Skeletal muscle satellite cell (primary cell): ENCODE measurements around a stretch of chr13.

- CAGE, long polyA plus RNA, result no peak
These were observed 68.9 kb downstream of the ARHGEF7 start for GRCh38 chr13:111184100-111184289.

DNA sequence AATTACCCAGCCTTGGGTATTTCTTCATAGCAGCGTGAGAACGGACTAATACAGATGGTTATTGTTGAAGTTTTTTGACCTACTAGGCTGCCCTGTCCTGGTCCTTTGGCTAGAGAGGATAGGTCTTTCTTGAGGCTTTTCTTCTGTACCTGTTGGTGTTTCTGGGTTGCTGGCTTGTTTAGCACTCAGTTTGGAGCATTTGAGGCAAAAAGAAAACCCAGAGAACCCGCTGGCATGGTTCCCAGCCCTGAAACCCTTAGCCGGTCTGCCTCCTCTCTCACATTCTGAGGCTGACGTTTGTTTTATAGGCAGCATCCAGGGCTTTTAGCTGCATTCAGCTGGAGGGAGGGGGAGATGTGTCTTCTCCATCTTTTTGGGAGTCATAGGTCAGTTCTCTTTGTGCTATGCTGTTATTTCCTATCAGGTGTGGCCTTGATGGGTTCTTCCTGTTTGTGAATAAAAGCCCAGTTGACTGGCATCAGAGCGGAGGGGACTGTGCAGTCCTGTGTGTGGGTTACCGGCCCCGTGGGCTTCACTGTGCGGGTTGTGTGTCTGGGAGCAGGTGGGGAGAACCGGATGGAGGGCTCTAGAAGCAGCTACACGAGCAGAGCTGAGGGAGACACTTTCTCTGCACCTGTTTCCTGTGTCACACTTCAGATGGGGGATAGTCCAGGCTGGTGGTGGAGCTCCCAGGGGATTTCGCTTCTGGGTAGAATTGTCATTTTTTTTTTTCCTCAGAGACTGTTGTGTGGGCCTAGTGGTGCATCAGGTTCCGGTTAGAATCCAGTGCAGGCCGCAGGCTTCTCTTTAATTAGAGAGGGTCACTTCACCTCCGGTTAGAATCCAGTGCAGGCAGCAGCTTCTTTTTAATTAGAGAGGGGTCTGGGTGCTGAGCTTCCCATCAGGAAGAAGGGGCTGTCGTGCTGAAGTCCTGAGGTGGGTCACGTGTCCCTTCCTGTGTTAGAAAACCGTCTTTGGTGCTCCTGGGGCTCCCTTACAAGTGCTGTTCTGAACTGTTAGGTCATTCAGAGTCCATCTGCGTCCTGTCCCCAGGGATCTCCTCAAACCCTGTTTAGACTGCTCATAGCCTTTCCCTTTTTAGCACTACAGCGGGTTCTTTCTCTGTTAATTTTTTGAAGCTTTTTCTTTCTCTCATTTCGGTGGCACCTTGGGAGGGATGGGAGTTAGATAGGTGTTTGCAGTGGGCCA, 69.6 kb downstream of the ARHGEF7 start:
- CAGE, long polyA plus RNA, result no peak

- CAGE, long polyA plus RNA, result no peak
These were observed 71.5 kb downstream of the ARHGEF7 start for GRCh38 chr13:111186425-111187104.

- CAGE, long polyA plus RNA, result no peak
These were observed 97.1 kb downstream of the ARHGEF7 start for GRCh38 chr13:111212036-111212701.

DNA sequence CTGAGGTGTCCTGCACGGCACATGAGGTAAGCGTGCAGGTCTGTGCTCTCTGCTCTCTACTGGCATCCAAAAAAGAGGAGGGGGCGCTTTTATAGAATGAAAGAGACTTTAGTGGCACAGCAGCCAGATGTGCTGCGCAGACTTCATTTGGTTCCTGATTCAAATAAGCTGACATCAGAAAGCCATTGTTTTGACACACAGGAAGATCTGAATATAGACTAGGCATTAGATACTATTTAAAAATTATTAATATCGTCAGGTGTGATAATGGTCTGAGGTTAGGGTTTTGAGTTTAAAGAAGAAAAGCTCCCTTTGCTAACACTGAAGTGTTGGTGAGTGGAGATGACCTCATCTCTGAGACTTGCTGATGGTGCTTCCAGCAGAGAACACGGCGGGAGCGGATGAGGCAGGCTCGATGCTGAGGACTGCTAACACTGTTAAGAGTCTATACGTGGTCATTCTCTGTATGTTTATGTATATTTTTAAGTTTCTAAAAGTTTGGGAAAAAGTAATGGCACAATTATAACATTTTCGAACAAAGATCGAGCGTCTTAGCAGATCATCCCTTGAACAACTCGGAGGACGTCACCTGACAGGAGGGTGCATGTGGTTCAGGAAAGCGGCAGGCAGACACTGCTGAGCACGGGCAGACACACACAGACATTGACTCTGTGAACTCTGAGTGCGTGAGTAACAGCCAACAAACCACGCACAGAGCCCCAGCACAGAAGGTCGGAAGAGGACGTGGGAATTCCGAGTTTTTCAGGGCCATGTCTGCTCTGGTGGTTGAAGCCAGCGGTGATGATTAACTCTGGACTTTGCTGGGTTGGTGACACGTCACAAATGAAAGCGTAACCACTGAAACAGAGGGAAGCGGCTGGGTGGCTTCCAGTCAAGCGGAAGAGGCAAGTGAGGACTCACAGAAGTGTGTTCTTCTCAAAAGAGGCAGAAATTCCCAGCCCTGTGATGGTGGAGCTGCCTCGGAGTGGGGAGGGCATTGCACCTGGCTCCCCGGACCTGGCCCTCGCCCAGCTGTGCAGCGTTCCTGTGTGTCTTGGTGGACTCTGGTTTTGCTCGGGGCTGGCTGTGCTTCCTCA, 92.0 kb upstream of the TEX29 start:
- CAGE, long polyA plus RNA, result no peak

GRCh38 chr13:111272279-111272807, 48.1 kb upstream of the TEX29 start:
- CAGE, long polyA plus RNA, result no peak

DNA sequence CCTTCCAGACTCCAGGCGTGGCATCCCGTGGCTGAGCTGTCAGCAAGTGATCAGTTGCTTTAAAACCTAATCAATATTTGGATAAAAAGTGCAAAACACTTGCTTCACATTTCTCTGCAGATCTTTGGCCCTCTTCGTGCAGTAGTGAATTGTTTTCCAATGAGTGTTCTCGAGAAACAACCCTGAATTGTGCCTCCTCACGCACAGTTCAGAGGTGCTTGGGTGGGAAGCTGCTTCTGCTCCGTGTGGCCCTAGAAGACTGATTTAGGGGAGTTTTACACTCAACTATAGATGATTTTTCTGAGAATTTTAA, 39.8 kb upstream of the TEX29 start:
- CAGE, long polyA plus RNA, result no peak

- CAGE, long polyA plus RNA, result no peak
These were observed 294.2 kb downstream of the TEX29 start for GRCh38 chr13:111614538-111615110.

DNA sequence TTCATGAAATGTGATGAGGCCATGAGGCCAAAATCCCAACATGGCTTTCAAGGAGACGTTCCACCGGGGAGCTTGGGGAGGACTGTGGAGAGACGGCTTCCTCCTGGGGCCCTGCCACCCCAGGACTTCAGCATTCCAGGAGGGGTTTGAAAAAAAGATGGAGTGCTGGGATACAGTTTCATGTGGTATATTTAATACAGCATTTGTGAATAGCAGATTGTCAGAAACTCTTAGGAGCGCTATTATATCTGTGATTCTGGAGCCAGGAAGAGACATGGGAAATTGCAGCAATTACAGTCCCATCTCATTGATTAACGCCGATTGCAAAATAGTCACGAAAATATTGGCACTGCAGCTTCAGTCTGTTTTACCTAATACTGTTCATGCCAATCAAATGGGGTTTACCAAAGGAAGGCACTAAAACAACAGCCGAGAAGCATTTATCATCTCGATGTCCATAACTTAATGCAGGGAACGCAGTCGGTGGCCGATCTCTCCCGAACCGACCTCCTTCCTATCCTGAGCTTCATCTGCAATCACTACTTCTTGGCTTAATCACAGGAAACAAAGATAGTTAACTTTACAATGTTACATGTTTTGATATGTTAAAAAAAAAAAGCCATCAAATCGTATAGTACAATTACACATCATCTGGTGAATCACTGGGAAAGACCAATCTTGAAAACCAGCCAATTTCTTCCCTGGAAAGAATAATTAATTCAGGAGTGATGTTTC, 295.8 kb downstream of the TEX29 start:
- CAGE, long polyA plus RNA, result no peak

DNA sequence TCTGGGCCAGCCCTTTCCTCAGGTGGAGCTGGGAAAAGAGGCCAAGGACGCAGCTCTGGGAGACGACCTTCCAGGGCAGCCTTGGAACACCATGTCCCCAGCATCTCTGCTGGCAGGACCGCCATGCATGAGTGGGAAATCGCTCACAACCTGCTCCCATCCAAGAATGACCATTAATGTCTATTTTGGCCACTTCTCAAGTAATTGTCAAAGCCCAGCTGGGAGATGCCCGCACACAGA, 321.9 kb downstream of the TEX29 start:
- CAGE, long polyA plus RNA, result no peak

- CAGE, long polyA plus RNA, result no peak
These were observed 148.0 kb upstream of the SPACA7 start for GRCh38 chr13:112228244-112228478.

DNA sequence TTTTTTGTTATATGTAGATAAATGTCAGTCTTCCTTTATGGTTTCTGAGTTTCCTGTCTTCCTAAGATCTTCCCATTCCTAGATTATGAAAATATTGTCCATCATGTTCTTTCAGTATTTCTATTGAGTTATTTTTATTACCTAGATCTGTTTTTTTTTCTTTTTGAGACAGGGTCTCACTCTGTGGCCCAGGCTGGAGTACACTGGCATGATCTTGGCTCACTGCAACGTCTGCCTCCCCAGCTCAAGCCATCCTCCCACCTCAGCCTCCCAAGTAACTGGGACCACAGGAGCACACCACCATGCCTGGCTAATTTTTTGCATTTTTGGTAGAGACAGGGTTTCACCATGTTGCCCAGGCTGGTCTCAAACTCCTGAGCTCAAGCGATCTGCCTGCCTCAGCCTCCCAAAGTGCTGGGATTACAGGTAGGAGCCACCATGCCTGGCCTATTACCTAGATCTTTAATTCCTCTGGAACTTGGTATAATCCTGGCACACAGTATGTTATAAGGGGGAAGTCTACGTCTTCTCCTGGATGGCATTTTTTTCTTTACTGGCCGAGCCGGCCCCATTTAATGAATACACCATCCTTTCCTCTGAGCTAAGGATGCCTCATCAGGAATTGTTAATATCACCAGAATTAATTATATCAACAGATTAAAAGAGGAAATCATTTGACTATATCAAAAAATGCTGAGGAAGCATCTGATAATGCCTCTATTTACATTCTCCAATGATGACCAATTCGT, 59.1 kb downstream of the TUBGCP3 start:
- CAGE, long polyA plus RNA, result no peak

DNA sequence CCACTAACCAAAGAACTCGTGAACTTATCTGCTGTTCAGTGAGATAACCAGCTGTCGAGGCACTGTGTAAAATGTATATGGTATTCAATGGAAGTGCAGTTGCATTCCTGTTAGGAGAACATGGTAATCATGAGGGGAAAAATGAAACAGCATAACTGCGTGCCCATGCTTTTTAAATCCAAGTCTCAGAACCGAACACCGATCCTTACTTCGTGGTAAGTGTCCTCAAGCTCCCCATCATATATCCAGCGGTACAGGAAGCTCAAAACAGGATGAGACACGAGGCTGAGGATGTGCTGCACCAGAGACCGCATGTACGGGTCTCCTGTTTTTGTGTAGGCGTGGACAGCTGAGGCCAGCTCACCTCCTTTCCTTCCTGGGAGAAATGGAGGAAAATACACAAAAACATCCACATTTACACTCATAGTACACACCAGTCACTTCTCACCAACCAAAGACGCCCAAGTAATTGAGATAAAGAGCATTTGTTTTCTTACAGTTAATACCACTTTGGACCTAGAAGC, 42.4 kb downstream of the TUBGCP3 start:
- CAGE, long polyA plus RNA, result no peak

- CAGE, long polyA plus RNA, result no peak
These were observed 32.1 kb downstream of the TUBGCP3 start for GRCh38 chr13:112555798-112556340.

DNA sequence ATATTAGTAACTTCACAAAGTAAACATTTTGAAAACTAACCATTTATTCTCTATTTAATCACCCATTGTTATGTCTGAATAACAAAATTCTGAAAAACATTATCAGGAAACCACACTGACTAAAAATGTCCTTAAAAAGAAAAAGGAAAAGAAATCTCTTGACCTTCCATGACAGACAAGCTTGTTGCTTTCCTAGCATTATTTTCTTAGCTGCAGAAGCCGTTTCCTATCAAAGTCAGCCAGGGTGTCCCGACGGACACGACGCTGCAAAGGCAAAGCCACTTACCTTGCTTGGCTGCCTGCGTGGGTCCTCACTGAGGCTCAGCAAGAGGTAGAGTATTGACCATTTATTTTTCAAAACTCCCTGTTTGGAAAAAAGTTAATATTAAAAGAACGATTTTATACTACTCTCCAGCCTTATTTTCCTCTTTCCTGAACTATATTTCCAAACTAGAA, 28.9 kb downstream of the TUBGCP3 start:
- CAGE, long polyA plus RNA, result no peak

DNA sequence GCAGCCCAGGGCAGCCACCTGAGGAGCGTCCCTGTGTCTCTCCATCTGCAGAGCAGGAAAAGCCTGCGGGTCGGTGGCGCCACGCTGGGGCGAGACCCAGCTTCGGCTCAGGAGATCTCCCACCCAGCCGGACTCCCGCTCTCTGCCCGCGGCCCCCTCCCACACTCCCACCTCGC, 476 bp upstream of the ATP11A start:
- CAGE, long polyA plus RNA, result no peak

DNA sequence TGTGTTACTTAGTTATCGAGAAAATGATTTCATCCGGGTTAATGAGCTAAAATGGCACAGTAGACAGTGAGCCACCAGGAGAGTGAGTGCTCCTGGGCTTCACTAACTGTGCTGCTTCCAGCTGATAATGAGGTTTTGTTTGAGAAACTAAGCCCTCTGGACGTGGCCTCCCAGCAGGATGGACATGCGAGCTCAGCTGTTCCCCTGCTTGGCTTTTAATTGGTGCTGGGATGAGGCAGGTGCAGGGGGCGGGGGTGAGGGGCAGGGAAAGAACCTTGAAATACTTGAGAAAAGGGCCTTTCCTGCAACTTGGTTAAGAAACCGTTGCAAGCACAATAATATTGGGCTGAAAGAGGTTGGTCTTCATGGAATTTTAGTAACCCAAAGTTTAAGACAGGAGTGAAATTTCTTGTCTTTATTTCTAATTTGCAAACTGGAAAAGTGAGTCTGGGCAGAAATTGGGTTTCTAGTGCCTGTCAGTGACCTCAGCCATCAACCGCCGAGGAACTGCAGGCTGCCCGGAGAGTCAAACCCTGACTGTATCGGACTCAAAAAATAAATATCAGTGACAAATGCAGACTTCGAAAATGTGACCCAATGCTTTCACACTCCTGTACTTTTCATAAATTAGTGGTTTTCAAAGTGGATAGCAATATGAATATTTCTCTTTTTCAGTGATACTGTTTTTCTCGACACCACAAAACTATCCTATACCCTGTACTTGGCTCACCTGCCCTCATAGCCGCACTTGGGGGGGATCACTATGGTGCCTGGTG, 44.4 kb downstream of the ATP11A start:
- CAGE, long polyA plus RNA, result no peak

DNA sequence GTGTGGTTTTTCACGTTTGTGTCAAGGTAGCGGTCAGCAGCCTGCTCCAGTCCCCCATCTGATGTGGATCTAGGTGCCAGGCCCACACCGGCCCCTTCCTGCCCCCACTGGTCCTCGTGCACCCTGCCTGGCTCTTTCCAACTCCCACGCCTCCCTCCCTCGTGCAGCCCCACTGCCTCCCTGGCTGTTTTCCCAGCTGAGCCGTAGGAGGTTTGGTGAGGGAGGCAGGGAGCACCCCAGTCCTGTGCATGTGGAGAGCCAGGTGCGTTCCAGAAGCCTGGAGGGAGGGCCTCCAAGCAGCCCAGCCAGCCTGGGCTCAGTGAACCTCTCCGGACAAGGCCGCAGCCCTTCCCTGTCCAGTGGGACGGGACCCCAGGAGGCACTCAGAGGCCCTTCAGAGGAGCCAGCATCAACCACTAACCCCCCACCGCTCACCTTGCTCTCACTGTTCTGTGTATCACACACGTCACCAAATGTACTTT, 122.4 kb downstream of the ATP11A start:
- CAGE, long polyA plus RNA, result no peak

GRCh38 chr13:112814762-112815369, 125.0 kb downstream of the ATP11A start:
- CAGE, long polyA plus RNA, result no peak

DNA sequence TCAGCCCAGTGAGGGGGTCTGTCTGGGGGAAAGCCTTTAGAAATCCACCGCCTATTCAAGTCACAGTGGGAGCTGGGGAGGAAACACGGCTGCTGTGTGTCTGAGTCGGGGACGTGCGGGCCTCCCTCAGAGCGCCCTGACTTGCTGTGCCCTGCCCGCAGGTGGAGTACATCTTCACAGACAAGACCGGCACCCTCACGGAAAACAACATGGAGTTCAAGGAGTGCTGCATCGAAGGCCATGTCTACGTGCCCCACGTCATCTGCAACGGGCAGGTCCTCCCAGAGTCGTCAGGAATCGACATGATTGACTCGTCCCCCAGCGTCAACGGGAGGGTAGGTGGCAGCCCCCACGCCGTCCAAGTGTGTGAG, 137.8 kb upstream of the MCF2L start:
- CAGE, long polyA plus RNA, result no peak